Brain (tissue), 1 donor: Measurements from ENCODE around the gene STAU1.

GRCh38 chr20:48760194-48761193 lies 67.3 kb downstream of the PREX1 start:
- RRBS, result no CpG with 5 or more reads among the region's 13 CpGs

DNA sequence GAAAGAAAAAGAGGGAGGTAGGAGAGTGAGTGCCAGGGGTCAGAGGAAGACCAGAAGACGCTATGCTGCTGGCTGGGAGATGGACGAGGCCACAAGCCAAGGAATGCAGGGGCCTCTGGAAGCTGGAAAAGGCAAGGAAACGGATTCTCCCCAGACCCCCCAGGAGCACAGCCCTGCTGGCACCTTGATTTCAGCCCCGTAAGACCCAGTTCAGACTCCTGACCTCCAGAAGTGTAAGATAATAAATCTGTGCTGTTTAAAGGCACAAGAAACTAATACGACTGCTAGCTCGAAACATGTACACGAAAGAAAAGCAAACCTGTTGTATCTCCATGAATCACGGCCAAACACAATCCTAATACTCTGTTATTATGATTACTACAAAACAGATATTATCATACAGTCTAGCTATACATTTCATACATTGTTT lies 63.0 kb downstream of the PREX1 start:
- RRBS, result no CpG with 5 or more reads among the region's 8 CpGs

DNA sequence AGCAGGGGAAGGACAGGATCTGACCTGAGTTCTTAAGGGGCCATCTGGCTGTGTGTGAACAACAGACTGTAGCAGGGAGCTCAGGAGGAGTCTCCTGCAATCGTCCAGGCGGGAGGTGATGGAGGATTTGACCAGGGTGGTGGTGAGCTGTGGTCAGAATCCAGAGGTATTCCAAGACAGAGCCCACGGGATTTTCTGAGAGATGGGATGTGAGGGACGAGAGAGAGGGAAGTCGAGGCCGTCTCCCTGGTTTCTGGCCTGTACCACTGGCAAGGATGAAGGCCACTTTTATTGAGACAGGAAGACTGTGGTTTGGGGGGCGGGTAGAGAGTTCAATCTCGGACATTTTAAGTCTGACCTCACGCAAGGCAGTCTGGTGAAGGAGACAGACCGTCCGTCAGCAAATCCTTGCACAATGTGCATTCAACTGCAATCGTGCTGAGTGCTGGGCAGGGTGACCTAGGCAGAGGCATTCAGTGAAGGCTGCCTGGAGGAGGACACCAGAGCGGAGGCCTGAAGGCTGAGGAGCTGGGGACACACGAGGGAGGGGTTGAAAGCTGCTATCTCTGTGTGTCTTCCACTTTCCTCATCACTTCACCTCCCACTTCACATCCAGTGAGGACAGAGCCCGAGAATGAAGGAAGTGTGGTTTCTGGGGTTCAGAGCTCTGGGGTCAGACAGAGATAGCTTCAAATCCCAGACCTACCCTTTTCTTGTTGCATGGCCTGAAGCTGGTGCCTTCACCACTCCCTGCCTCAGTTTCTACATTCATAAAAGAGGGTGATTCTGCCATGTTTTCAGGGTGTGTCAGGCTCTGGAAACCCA lies 53.8 kb downstream of the PREX1 start:
- RRBS, result no CpG with 5 or more reads among the region's 15 CpGs

DNA sequence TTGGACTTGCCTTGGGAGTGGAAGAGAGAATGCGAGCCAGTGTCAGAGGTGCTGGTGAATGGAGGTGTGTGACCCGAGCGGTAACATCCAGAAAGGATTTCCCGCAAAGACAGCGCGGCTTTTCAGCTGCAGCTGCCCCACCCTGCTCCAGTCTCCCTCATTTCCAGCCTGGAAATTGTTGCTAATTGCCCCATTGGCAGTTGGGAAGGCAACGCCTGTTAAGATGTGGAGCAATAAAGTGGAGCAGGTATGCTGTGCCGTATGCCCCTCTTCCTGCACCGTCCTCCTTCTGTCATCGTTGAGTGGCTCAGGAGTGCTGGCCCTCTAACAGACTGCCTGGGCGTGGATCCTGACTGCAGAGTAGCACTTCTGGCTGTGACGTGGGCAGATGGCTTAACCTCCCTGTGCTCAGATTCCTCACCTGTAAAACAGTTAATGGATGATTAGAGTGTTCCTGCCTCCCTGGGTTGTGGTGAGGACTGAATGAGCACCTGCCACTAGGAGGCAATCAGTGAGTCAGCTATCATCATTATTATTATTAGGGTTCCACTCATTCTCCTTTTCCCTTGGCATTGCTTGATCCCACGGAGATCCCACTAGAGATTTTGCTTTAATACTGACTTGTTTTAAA lies 11.6 kb downstream of the ARFGEF2 start:
- RRBS, result no CpG with 5 or more reads among the region's 13 CpGs

- RRBS, result no CpG with 5 or more reads among the region's 7 CpGs
Measured at GRCh38 chr20:48953513-48953962, 32.0 kb downstream of the ARFGEF2 start.

DNA sequence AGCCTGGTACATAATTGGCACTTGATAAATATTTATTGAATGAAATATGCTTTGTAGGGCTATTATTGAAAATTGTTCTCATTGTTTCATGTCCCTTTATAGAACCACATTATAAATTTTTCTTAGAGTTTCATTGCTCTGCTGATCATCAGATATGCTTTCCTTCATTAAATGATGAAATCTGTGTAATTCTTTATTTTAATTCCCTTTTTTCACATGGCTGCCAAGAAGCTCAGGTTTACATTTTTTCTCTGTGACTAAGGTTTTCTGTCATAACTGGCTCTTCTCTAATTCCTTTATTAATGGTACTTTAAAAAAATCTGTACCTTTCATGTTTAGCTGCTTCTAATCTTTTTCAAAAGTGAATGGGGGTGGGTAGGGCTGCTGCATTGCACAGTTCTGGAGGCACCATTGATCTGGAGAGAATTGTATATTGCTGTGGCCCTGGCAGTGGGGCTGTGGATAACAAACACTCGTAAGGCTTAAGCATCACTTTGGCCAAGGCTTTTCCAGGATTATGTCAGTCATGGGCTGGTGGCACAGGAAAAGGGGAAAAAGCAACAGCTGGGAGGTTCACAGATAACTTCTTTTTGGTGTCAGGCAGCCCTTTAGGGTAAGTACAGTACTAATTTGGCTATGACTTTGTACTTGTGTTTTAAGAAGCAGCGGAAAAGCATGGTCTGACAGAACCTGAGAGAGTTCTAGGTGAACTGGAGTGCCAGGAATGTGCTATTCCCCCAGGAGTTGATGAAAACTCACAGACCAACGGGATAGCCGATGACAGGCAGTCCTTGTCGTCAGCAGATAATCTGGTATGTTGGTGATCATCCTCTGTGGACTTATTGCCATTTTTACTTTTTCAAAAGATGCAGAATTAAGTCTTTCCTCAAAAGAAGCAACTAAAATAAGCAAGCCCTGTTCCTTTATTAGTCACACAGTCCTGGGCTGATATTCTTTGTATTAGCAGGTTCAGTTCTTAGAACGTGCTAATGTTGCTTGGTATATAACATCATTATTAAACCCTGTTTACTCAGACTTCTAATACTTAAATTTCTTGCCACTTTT lies 44.0 kb downstream of the ARFGEF2 start:
- RRBS, result no CpG with 5 or more reads among the region's 6 CpGs

- RRBS, result no CpG with 5 or more reads among the region's 8 CpGs
Measured at GRCh38 chr20:49051650-49052692, 5.9 kb downstream of the CSE1L start.

DNA sequence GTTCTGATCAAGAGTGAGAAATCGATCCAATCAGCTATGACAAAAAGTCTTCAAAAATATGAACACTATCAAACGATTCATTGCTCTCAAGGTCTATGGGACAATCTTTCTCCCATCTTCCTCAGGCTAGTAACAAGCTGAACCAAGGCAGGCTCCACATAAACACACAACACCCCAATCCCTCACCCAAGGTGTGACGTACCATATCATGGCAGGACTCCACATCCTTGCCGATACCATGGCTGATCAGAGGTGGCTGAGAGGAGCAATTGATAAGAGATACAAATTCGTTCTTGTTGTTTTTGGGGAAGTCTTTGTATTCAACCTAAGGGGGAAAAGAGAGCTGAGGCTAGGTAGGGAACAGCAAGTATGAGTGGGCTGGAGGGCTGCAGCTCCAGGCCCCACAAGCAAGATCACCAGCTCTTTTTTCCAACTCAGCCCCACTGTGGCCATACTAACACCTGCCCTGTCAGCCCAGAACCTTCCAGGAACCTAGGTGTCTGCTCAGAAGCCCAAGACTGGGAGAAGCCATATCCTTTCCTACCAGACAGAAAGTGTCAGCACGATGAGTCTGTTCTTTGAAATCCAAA lies 70.9 kb downstream of the CSE1L start:
- RRBS, result no CpG with 5 or more reads among the region's 6 CpGs

- RRBS, result 2% methylated on average over 59 of the region's 85 CpGs
Measured at GRCh38 chr20:49187768-49188490, at the start of gene STAU1. Gene STAU1 (minus strand): TSS chr20:49188334.

DNA sequence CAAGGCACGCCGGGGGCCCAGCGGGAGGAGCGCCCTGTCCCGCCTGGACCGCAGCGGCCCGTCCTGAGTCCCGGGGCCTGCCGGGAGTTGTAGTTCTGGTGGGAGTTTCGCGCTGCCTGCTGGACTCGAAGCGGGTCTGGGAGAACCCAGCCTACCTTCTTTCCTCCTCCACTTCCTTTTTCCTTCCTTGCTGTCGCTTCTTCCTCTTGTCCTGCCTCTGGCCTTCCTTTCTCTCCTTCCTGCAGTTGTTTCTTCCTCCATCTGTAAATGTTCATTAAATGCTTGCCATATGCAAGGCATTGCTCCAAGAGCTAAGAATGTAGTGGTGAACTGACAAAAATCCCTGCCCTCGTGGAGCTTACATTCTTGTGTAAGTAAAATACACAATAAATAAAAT lies 355 bp upstream of the STAU1 start:
- RRBS, result 1% methylated on average over 9 of the region's 16 CpGs

GRCh38 chr20:49279941-49281041 lies 2.4 kb upstream of the ZNFX1 start:
- RRBS, result no CpG with 5 or more reads among the region's 10 CpGs

DNA sequence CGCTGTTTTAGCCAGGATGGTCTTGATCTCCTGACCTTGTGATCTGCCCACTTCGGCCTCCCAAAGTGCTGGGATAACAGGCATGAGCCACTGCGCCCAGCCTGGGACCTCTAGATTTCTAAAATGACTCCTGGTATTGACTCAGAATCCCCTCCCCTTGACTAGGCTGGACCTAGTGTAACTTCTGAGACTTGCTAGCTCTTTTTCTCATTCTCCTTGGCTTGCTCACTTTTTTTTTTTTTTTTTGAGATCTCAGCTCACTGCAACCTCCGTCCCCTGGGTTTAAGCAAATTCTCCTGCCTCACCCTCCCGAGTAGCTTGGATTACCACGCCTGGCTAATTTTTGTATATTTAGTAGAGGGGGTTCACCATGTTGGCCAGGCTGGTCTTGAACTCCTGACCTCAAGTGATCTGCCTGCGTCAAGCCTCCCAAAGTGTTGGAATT lies 12.1 kb upstream of the ZNFX1 start:
- RRBS, result no CpG with 5 or more reads among the region's 7 CpGs

- RRBS, result no CpG with 5 or more reads among the region's 5 CpGs
Measured at GRCh38 chr20:49585911-49586275, 18.0 kb upstream of the PTGIS start.

DNA sequence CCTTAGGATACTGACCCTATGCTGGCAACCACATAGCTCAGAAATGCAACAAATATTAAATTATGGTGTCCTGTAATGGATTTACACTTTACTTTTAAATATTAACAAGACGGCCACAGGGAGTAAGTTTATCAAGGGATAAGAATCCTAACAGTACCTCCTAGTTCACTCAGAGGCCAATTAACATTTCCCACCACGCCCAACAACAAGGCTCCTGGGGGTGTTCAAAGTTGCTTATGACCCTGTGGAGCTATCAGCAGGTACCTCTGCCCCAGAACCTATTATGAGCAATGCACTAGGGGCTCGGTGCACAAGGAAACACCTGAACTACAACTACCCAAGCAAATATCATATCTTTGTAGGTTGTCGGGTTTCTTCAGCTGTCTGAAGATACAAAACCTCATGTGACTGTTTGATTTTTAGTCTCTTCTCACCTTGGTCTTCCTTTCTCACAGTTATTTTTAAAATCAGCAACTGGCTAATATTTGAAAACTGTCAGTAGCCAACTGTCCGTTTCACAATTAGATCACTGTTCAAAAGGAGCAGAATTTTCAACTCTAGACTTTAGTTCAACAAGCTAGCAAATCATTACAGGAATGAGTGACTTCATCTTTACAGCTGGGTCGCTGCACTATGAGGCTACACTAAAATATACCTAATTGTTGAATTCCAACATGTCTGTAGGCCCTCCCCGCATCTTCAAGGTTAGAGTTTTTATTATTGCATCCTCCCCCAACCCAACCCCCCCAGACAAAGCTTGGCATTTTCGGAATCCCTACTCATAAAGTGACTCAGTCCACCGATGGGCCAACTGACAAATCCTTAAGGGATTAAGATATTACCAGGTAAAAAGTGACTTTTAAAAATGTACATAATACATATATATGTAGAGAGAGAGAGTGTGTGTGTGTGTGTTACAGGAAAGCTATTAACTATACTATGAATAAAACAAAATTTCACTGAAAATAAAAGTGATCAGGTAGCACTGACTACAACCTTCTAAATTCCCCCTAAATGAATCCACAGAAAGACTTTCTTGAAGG lies 38.1 kb downstream of the B4GALT5 start:
- RRBS, result no CpG with 5 or more reads among the region's 9 CpGs

DNA sequence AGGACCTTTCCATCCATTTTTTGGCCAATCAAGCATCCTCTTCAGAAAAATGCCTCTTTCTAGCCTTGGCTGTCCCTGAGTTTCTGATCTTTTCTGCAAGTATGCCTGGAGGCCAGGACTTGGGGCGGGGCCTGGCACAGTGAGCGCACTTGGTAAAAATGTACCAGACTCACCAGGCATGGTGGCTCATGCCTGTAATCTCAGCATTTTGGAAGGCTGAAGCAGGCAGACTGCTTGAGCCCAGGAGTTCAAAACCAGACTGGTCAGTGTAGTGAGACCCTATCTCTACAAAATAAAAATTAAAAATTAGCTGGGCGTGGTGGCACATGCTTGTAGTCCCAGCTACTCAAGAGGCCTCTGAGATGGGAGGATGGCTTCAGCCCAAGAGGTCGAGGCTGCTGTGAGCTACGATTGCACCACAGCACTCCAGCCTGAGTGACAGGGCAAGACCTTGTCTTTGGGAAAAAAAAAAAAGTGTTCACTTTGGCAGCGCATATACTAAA lies 18.2 kb upstream of the SLC9A8 start:
- RRBS, result no CpG with 5 or more reads among the region's 6 CpGs

GRCh38 chr20:49810880-49811235 lies 1.8 kb upstream of the SLC9A8 start:
- RRBS, result no CpG with 5 or more reads among the region's 2 CpGs

GRCh38 chr20:49892668-49893528 lies 22.4 kb downstream of the SPATA2 start:
- RRBS, result no CpG with 5 or more reads among the region's 18 CpGs

DNA sequence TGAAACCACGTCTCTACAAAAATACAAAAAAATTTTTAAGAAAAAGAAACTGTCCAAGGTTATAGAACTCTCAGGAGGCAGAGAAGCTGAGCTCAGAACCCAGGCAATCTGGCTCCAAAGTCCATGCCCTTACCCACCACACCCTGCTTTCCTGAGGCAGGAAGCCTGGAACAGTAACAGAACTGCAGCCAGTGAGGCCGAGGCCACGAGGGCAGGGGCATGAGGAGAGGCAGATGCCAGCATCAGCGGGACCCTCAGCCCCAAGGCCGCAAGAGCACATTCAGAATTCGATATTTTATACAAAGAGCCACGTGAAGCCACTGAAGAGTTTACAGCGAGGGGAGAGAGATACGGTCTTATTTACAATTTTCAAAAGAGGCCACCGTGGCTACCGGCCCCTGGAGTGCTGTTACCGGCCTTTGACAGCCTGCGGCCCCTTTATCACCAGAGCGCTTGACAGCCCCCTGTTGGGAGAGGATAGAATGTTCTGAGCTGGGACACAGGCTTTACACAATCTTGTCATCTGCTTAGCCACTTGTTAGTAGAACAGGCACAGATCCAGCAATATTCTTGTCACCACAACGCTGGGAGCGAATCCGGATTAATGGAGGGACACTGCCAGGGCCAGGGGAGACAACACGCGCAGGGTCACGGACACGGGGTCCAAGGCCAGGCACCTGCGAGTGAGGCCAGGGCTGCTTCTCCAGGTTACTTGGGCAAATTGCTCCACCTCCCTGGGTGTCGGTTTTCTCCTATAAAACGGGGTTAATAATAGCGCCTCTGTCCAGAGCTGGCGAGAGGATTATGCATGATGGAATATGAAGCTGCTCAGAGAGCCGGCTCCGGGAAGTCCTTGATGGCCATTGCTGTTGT lies 5.6 kb downstream of the SPATA2 start:
- RRBS, result no CpG with 5 or more reads among the region's 28 CpGs

DNA sequence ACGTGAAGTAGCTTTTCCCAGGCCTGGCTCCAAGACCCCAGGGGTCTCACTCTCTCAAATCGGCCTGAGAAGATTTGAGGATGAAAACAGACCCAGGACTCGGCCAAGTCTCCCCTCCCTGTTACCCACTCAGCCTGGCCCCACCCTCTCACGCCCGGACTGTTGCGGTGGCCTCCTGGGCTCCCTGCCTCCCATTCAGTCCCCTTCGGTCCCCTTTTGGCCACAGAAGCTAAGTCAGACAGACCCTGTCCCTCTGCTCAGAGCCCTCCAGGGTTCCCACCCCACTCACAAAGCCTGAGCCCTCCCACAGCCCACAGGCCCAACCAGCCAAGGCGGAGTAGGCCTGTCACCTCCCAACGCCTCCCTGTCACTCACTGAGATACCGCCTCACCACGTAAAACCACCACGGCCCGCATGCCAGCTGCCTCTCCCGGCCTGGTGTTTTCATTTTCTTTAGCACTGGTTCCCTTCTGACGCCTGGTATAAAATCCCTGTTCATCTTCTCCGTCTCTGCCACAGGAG lies 58.3 kb downstream of the SNAI1 start:
- RRBS, result no CpG with 5 or more reads among the region's 16 CpGs